Pericardium fibroblast (primary cell): ENCODE measurements around a stretch of chr9.

DNA sequence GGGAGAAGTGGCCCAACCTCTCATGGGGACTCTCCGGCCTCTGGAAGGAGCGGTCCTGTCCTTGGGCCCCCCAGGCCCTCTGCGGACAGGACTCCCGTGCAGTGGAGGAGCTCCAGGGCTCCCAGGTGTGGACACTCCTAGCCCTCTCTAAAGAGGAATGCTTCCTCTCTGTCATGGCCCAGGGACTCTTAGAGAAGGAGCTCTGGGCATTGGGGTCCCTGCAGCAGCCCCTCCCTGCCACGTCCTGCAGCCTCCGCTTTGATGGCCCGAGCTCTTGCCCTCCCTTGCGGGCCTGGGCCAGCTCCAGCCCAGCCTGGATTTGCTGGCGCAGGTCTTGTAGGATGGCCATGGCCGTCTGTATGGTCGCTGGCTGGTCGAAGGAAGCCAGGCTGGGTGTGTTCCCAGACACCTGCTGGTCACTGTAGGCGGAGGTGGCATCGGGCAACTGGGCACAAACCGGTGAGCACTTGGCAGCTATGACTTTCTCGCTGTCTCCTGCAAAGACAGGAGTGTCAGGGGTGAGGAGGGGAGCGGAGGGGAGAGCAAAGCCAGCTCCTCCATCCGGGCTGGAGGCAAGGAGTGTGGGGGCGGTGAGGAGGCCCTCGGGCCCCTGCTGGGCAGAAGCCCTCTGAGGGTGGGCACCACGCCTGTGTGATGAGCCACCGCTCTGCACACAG, 12.6 kb downstream of the CCDC187 start:
- RAMPAGE, long total RNA, result no peak

GRCh38 chr9:136311318-136311850, 7.5 kb upstream of the CCDC187 start:
- RAMPAGE, long total RNA, result no peak

- RAMPAGE, long total RNA, result no peak
Measured at GRCh38 chr9:136328430-136329229, 1.3 kb downstream of the GPSM1 start.

- RAMPAGE, long total RNA, result no peak
Measured at GRCh38 chr9:136343719-136344248, 16.4 kb downstream of the GPSM1 start.

- RAMPAGE, long total RNA, result no peak
Measured at GRCh38 chr9:136404449-136405283, 4.7 kb upstream of the SNAPC4 start.

GRCh38 chr9:136422727-136423350, 12.4 kb downstream of the PMPCA start:
- RAMPAGE, long total RNA, result no peak

GRCh38 chr9:136481915-136482258, 953 bp downstream of the SEC16A start:
- RAMPAGE, long total RNA, result no peak

GRCh38 chr9:136543566-136544589, 2.0 kb downstream of the NOTCH1 start:
- RAMPAGE, long total RNA, result no peak

DNA sequence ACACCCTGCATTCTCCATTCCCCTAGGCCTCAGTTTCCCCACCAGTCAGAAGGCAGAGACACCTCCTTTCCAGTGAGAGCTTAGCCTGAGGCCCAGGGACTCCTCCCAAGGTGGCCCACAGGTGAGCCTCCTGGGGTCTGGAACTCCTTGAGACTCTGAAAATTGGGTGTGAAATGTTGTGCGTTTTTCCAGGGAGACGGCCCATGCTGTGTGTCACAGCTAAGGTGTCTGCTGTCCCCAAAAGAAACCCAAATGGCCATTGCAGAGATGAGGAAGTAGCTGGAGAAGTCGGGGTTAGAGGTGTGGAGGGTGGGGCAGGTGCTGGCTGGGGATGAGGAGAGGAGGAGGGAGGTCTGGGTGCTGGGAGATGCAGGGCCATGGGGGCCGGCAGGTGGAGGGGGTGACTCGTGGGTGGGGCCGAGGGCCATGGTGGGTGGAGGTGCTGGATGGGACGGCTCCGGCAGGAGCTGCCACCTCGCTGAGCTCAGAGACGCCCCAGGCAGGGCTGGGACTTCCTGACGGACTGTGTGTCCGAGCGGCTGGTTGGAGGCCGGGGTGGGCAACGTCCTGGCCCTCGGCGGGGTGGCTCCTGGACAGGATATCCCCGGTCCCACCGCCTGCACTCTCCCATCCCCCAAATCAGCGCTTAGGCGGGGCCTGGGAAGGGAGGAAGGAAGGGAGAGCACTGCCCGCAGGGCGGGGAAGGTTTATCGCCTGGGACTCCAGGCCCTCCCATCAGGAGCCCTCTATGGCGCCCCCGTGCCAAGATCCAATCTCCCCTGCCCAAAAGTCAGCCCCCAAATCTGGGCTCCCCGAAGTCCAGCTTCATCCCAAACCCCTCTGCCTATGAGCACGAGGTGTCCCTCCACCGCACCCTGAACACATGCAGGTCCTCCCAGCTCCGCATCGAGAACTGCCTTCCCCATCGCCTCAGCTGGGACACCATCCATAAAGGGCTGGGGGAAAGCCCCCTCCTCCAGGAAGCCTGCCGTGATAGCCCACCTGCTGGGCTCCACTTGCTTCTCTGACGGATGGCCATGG, 58.1 kb upstream of the NOTCH1 start:
- RAMPAGE, long total RNA, result no peak

- RAMPAGE, long total RNA, result no peak
Measured at GRCh38 chr9:136619664-136620290, 42.9 kb upstream of the EGFL7 start.

DNA sequence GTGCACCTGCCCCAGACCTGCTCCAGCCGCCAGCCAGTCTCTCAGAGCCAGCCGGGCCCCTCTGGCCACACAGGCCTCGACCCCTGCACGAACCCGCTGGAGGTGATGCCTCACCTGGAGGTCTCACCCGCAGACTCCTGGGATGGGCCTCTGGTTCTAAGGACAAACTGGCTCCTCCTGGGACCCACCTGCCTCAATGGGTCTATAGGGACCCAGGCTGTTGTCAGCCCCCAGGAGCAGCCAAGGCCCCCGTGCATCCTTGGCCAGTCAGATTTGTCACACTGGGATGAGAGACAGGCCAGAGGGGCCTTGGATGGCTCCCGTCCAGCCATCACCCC, 38.1 kb upstream of the EGFL7 start:
- RAMPAGE, long total RNA, result no peak

DNA sequence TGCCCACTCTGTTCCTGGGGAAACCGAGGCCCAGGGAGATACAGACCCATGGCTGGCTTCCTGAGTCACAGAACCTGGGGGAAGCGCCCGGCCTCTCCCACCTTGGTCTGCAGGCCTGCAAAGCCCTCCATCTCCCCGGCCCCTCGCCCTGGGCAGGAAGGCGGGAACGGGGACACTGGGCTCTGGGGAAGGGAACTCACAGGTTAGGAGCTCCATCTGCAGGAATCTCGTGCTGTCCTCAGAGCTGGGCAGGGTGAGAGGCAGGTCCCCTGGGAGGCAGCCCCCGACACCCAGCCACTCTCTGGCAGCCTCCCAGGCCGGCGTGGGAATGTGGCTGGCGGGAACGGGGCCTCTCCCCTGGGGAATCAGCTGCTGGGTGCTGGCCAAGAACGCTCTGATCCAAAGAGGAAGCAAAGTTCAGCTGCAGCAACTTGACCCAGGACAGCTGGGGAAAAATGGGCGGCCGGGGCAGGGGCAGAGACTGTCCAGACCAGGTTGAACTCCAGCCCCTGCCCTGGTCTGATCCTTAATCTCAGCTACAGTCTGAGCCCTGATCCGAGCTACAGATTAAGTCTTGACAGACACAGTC, 37.6 kb upstream of the EGFL7 start:
- RAMPAGE, long total RNA, result no peak

- RAMPAGE, long total RNA, result no peak
Measured at GRCh38 chr9:136645722-136646251, 16.9 kb upstream of the EGFL7 start.

- RAMPAGE, long total RNA, result no peak
Measured at GRCh38 chr9:136672790-136674019, 10.5 kb downstream of the EGFL7 start.

GRCh38 chr9:136674020-136674832, 11.5 kb downstream of the EGFL7 start:
- RAMPAGE, long total RNA, result no peak

GRCh38 chr9:136679132-136680058, 7.9 kb downstream of the AGPAT2 start:
- RAMPAGE, long total RNA, result no peak

- RAMPAGE, long total RNA, result no peak
Measured at GRCh38 chr9:136687871-136688352, 655 bp upstream of the AGPAT2 start.

DNA sequence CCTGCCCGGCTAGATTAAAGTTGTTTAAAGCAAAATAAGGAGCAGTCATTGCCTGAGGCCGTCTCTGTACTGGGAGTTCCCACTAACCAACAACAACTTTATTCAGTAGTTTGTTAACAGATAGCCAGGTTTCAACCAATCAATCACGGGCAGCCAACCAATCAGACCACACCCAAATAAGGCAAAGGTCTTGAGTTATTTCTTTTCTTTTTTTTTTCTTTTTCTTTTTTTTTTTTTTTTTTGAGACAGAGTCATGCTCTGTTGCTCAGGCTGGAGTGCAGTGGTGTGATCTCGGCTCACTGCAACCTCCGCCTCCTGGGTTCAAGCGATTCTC, 7.6 kb upstream of the DIPK1B start:
- RAMPAGE, long total RNA, result no peak

DNA sequence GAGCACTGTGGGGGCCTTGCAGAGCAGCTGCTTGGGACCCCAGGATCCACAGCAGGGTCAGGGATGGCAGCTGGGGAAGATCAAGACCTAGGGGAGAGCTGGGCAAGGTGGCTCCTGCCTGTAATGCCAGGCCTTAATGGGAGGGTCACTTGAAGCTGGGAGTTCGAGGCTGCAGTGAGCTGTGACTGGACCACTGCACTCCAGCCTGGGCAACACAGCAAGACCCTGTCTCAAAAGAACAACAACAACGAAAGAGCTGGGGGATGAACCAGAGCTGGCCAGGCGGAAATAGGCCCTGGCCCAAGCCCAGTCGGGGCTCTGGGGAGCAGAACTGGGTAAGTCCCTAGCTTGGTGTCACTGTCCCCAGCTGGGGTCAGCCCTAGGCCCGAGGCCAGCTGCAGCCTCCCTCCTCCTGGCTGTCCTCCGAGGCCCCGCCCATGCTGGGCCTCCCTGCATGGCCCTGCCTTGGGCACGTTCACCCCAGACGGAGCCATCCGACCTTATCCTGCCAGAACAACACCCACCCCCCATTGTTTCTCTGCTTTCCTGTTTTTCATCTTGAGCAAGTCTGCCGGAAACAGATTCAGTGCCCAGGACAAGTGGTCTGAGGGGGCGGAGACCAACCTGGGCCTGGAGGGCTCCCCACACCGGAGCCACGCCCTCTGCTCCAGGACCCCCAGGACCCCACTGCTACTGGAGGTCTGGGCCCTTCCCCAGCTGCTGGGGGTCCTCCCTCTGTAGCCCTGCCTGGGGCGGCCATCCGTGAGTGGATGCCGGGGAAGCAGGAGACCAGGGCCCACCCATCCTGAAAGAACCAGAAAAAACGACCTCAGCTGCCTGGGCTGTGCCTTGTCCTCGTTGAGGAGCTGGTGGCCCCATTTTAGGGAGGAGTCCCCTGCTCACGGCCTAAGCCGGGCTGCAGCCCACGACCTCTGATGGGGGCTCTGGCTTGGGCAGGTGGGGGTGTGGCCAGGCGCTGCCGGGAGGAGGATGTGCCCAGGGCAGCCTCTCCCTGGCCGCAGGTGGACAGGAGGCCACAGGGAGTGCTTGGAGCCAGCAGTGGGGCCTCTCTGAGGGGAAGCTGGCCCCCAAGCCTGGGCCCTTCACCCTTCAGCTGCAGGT, 2.1 kb downstream of the DIPK1B start:
- RAMPAGE, long total RNA, result no peak

- RAMPAGE, long total RNA, result no peak
Measured at GRCh38 chr9:136742338-136742808, 367 bp downstream of the LCN10 start.